Measurements from ENCODE around the genes PRMT3 and SLC6A5.

DNA sequence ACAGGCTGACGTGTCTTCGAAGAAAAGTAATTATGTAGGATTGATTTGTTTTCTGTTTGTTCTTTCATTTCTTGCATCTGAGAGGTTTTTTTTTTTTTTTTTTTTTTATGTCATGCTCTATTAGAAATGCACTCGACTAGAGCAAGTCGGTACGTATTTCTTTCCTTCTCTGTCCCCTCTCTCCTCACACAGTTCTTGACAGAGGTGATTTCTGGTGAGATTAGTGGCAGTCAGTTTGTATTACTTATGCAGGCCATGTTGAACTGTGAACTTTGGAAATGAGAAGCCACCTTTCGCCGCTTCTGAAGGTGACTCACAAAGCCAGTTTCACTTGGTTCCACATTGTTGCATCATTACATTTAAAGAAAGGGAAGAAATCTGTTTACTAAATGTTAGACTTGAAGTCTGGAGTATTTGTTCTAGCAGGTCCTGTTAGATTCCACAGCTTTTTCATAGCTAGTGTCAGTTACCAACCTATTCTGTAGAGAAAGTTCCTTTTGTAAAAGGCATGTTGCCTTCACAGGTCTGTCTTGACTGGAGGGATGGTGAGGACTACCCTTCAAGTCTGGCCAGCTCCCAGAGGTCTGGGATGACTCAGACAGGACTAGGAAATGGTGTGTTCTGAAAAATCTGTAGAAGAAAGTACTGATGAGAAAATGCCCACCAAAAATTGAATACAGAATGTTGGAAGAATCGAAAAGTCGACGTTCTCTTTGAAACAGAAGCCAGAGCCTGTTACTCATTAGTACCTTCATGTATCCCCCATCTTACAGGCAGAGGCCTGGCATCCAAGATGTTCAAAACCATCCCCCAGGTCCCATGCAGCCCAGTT lies 181.5 kb downstream of the DBX1 start:
- RRBS: no CpG with 5 or more reads among the region's 10 CpGs

- RRBS: no CpG with 5 or more reads among the region's 5 CpGs
Measured at GRCh38 chr11:19988420-19989144, 171.7 kb downstream of the DBX1 start.

DNA sequence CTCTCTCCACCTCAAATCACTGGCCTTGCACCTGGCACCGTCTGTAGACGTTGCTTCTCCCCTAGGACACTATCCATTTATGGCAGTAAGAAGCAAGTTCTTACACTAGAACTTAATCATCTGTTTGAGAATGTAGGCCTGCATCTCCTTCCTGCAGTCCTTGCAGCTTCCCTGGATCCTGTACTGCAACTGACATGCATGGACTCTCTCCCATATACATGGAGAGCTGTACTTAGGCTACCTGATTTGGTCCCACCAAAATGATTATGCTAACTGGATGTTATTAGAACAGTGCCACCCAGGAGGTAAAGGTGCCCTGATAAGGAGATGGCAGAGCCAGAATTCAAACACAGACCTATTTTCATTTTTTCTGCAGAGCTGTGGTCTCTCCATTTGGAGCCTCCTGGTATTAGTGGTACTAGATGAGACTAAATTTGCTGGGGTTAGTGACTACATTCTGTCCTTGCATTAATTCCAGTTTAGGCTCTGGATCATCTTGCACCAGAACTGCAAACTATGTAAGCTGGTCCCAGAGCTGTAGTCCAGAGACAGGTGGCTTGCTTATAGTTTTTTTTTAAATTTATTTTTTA lies 134.5 kb downstream of the DBX1 start:
- RRBS: no CpG with 5 or more reads among the region's 2 CpGs

GRCh38 chr11:20342525-20343415 lies 20.7 kb upstream of the HTATIP2 start:
- RRBS: no CpG with 5 or more reads among the region's 22 CpGs

DNA sequence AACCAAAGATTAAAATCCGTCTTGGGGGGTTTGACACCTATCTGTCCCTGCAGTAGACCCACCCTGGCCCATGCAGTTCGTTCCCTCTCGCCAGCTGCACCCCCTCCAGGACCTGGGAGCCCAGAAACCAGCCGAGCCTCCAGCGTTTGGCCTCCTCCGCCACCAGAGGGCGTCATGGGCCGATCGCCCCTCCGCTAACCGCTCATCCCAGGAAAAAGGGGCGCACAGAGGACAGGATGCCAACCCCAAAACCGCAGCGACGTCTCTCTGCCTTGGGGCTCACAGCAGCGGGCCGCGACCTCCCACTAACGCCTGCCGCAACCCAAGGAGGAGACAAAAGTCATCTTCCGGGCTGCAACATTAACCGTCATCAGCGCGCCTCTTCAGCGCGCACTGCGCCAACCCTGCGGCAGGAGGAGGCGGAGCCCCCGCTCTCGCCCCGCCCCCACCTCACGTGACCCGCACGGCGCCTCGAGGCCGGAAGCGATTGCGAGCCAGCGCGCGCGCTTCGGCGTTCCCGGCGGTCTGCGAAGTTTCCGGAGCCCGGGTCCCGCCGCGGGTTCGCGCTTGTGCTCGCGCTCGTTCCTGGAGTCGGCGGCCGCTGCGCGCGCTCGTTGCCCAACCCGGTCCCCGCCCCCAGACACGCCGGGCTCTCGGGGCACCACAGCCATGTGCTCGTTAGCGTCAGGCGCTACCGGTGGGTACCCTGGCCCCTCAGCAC lies at the start of gene PRMT3:
Gene PRMT3, plus strand, starts transcription at position 639 of the 721 bp plus-strand sequence.
- RRBS: 1% methylated on average over 24 of the region's 75 CpGs

- RRBS: no CpG with 5 or more reads among the region's 1 CpG
Measured at GRCh38 chr11:20483952-20484584, 96.6 kb downstream of the PRMT3 start.

GRCh38 chr11:20599397-20599854 lies at the start of gene SLC6A5:
SLC6A5 (plus strand) TSS chr11:20599608.
- RRBS: no CpG with 5 or more reads among the region's 13 CpGs

- RRBS: no CpG with 5 or more reads among the region's 1 CpG
Measured at GRCh38 chr11:21912427-21912836, 280.5 kb upstream of the ANO5 start.

GRCh38 chr11:22667951-22668499 lies 1.6 kb downstream of the GAS2 start:
- RRBS: no CpG with 5 or more reads among the region's 2 CpGs

- RRBS: no CpG with 5 or more reads among the region's 2 CpGs
Measured at GRCh38 chr11:25611407-25611780, 720.5 kb upstream of the ANO3 start.

DNA sequence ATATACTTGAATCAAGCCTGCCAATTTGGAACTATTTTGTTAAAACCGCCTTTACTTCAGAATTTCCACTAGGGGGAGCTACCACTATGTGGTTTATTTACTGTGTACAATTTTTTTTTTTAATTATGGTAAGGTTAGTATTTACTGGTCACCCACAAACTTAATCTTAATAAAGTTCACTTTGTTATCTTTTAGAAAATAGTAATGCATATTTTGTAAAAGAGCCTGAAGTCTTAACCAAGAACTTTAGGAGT lies 47.0 kb upstream of the ANO3 start:
- RRBS: no CpG with 5 or more reads among the region's 1 CpG

GRCh38 chr11:26965442-26966010 lies 28.4 kb upstream of the FIBIN start:
- RRBS: no CpG with 5 or more reads among the region's 14 CpGs

- RRBS: no CpG with 5 or more reads among the region's 1 CpG
Measured at GRCh38 chr11:26991952-26992405, 1.9 kb upstream of the FIBIN start.

- RRBS: no CpG with 5 or more reads among the region's 16 CpGs
Measured at GRCh38 chr11:27233515-27234703, 129.1 kb downstream of the CCDC34 start.

DNA sequence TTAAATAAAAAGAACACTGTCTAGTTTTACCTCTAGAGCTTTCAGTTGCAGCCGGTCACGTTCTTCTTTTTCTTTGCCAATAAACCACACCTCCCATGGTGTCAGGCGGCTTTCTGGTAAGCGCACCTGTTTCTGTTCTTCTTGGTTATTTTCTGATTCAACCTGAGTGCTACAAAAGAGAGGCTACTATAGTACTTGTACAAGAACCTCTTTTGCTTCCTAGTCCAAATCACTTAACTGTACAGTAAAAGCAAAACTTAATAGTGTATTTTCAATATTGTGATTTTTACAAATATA lies 5.7 kb downstream of the CCDC34 start:
- RRBS: no CpG with 5 or more reads among the region's 4 CpGs

GRCh38 chr11:27406056-27406840 lies 43.2 kb upstream of the CCDC34 start:
- RRBS: no CpG with 5 or more reads among the region's 5 CpGs

GRCh38 chr11:27431474-27432528 lies 40.8 kb downstream of the LGR4 start:
- RRBS: no CpG with 5 or more reads among the region's 7 CpGs

DNA sequence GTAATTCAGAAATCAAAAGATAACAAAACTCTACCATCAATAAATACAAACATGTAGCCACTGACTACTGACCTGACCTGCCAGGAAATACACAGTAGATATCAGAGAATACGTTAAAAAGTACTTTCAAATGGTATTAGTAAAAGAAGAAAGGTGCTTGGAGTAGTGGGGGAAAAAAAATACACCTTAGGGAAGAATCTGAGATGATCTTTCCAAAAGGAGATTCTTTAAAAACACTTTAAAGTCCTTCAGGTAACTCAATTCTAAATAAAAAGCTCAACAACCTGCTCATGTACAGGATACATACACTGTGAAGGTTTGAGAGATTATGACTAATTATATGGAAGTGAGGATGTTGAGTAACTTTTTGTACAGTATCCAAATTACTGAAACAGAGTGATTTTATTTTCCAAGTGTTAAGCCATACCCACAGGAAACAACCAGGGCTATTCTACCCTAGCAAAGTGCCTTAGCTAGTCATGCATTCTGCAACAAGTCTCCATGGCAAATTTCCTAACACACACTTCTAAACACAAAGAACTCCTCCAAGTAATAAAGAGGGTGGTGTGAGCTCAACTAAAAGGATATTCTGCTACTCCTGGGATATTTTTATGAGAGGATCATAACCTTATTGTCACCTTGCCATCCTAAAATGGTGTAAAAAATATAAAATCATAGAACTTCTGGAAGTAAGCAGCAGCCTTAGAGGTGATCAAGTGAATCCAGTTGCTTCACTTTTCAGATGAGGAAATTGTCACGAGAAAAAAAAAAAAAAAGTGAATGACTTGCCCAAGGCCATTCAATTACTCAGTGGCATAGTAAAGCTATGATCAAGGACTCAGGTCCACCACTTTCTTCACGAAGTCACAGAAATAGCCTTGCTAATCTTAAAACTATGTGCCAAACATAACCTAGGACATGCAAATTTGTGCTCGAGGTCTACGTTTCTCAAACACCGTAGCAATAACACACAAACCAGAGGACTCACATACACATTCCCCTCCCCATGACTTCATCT lies 4.3 kb downstream of the LGR4 start:
- RRBS: no CpG with 5 or more reads among the region's 6 CpGs

GRCh38 chr11:27470663-27471148 lies 1.9 kb downstream of the LGR4 start:
- RRBS: no CpG with 5 or more reads among the region's 7 CpGs